Measurements from ENCODE around the genes CDH15, ZNF778, ANKRD11 and SPG7.

DNA sequence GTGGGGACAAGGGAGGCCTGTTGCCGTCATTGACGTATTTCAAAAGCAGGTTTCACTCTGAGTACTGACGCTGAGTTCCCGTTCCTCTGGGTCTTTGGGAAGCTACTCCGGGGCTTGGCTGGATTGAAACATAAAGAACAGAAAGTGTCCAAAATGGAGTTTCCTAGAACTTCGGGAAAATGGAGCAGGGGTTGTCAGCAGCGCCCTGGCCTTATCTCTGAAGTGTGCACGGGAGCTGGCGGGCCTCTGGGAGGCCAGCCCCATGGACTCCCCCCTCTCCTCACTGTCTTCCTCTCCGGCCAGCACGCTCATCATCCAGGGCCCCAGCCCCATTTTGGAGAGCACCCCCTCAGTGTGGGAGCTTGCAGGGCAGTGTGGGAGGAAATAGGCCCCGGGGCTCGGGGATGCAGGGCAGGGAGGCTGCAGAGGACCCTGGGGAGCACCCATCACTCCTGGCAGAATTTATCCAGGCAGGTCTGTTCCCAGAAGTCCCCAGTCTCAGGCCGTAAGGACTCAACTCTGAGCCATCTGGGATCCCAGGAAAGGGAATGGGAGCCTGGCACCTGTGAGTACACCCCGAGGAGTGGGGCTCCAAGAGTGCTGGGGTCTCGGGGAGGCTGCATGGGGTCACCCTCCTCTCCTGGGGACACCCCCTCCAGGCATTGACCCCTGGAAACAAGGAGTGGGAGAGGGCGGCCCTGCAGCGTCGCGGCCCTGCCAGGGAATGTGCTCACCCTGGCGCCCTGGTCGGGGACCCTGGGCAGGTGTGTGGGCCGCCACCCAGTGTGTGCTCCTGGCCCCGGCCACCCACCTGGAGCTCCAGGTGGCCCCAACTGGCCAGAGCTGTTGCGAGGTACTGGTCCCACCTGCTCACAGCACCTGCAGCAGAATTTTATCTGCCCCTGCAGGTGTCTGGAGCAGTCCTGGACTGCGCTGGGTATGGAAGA is 5.0 kb upstream of the PABPN1L start:
- PRO-cap, 4 experiments: no peak in any of the 4 experiments
- RAMPAGE, long total RNA, 4 experiments: no peak in any of the 4 experiments

DNA sequence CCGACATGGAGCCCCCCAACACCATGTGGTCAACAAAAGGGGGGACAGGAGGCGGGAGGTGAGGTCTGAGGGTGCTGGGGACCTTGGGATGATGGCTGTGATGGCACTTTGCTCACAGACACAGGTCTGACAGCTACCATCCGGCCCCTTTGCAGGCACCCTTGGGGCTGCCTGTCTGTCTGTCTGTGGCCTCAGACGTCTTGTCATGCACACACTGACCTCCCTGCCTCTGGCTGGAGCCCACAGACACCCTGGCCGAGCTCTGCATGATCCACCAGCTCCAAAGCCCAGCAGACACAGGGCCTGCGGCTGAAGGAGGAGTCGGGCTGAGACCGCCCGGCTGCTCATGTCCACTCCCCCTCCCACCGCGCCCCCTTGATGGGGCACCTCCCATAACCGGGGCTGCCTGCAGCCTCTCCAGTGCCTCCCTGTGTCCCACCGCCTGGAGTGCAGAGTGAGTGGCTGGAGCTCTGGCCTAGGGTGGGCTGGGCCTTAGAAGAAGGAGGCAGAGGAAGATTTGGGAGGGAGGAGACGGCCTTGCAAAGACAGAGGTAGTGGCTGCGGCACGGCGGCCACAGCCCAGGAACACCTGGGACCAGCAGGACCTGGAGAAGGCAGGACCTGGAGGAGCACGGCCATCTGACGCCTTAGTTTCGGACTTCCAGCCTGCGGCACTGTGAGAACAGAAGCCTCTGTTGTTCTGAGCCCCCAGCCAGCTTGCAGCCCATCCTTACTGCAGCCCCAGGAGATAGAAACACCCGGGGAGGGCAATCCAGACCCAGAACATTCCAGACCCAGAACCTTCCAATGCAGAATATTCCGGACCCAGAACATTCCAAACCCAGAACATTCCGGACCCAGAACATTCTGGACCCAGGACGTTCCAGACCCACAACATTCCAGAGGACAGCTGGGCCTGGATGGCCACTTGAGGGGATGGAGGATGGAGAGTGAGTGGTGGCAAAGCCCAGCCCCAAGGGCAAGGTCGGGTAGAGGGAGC is 3.9 kb downstream of the CBFA2T3 start:
- PRO-cap, 4 experiments: no peak in any of the 4 experiments
- RAMPAGE, long total RNA, 4 experiments: no peak in any of the 4 experiments

- PRO-cap, 4 experiments: peak in 1 of 4 experiments; most common minus-strand start chr16:89097028 (in 1)
- RAMPAGE, long total RNA, 4 experiments: no peak in any of the 4 experiments
These were observed 3.0 kb downstream of the ACSF3 start for GRCh38 chr16:89096609-89097092.

GRCh38 chr16:89102040-89102879 is 8.6 kb downstream of the ACSF3 start:
- PRO-cap, 4 experiments: no peak in any of the 4 experiments
- RAMPAGE, long total RNA, 4 experiments: no peak in any of the 4 experiments

- PRO-cap, 4 experiments: no peak in any of the 4 experiments
- RAMPAGE, long total RNA, 4 experiments: no peak in any of the 4 experiments
These were observed 9.5 kb downstream of the ACSF3 start for GRCh38 chr16:89103114-89103550.

DNA sequence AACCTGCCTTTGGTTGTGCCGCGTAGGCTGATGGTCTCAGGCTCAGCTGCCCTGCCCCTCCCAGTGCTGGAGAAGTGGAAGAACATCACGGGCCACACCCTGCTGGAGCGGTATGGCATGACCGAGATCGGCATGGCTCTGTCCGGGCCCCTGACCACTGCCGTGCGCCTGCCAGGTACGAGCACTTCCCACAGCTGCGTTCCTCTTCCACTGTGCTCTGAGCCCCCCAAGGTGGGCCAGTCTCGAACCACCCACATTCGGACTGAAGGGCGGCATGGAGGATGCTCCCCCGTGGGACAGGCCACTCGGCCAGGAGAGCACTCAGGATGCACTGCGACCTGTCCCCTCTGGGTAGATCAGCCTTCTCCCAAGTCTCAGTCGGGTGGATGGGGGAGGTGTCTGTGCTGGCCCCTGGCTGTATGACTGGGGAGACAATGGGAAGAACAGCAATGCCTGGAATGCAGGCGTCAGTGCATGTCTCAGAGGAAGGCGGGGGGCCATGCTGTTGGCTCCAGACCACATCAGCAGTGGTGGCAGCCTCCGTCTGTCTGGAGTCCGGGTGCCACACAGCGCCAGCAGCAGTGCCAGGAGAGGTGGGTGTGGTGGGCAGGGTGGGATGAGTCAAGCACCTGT is 20.8 kb downstream of the ACSF3 start:
- PRO-cap, 4 experiments: no peak in any of the 4 experiments
- RAMPAGE, long total RNA, 4 experiments: no peak in any of the 4 experiments

DNA sequence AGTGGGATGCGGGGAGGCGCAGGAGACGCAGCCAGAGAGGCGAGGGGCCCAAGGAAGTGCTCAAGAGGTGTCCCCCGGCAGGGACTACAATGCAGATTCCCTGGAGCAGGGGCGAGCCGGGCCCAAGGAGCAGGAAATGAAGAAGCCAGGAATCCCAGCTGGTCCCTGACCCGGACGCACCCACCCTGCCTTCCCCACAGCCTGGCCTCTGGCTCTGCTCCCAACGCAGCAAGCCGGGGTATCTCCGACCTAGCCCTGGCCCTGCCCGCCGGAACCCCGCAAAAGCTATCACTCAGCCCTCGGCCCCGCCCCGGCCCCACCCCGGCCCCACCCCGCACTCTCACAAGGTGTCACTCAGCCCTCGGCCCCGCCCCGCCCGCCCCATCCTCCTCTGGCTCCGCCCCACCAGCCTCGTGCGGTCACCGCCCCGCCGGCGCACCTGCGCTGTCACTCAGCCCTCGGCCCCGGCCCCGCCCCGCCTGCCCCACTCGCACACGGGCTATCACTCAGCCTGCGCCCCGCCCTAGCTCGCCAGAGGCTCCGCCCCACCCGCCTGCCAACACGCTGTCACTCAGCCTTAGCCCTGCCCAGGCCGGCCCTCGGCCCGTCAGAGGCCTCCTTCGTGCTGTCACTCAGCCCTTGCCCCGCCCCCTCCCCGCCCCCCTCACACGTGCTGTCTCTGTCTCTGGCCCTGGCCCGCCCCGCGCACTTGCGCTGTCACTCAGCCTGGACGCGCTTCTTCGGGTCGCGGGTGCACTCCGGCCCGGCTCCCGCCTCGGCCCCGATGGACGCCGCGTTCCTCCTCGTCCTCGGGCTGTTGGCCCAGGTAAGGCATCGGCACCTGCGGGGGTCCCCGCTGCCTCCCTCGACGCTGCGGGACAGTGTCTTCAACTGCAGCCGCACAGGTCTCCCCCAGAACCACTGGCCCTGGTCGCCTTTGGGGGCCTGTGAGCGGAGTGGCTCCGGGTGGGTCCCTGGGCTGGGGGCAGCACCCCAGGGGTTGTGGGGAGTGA is at the start of gene CDH15:
TSS of gene CDH15 (plus strand) at position 701 of the 1,013 bp plus-strand sequence.
- PRO-cap, 4 experiments: peak in 2 of 4 experiments; most common plus-strand start position 727 of the sequence (in 1); most common minus-strand start position 257 of the sequence (in 1)
- RAMPAGE, long total RNA, 4 experiments: start-site peak on the plus strand in 2 of 4 experiments, centred at positions 713 to 714 of the sequence, 5 to 13 reads per replicate

DNA sequence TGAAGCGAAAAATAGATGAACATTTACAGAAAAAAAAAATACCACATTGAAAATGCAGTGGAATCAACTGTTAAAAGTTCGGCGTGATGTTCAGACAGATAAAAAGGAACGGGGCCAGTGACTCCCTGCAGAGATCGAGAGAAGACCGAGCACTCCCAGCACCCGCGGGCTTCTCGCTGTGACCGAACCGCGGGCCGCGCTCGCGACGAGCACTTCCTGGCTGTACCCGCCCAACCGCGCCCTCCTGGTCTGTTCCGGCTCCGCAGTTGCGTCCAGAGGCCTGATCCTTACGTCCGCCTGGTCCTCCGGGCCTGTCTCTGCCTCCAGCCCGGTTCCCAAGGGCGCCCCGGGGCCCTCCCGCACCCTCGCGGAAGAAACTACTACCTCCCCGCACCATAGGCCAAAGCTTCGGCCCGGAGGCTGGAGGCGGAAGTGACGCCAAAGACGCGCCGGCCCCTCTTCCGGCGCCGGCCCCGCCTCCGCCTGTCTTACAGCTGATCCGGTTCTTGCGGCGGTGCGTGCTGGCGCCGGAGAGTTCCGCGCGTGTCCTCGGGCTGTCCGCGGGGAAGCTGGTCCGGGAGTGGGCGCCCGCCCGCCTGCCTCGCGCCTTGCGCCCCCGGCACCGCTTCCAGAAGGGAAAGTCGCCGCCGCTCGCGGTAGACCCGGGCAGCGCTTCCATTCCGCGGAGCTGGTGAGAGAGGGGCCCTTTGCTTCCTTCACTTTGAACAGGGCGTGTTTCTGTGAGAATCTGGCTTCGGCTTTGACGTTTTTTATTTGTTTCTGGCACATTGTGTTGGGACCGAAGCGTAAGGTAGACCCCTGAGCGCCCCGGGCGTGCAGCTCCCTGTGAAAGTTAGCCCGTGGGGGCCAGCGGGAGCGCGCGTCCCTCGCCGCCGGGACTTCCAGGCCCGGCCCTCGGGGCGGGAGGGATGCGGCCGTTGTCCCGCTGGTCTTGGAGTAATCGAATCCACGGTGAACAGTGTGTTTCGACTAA is at the start of gene ZNF778:
TSS of gene ZNF778 (plus strand) at position 484 of the 994 bp plus-strand sequence.
- PRO-cap, 4 experiments: peak in 4 of 4 experiments; most common plus-strand start position 493 of the sequence (in 3); most common minus-strand start position 434 of the sequence (in 3)
- RAMPAGE, long total RNA, 4 experiments: start-site peak on the plus strand in 2 of 4 experiments, centred at positions 508 to 510 of the sequence, 22 reads per replicate; start-site peak on the minus strand in 4 of 4 experiments, centred at positions 412 to 413 of the sequence, 19 to 31 reads per replicate

DNA sequence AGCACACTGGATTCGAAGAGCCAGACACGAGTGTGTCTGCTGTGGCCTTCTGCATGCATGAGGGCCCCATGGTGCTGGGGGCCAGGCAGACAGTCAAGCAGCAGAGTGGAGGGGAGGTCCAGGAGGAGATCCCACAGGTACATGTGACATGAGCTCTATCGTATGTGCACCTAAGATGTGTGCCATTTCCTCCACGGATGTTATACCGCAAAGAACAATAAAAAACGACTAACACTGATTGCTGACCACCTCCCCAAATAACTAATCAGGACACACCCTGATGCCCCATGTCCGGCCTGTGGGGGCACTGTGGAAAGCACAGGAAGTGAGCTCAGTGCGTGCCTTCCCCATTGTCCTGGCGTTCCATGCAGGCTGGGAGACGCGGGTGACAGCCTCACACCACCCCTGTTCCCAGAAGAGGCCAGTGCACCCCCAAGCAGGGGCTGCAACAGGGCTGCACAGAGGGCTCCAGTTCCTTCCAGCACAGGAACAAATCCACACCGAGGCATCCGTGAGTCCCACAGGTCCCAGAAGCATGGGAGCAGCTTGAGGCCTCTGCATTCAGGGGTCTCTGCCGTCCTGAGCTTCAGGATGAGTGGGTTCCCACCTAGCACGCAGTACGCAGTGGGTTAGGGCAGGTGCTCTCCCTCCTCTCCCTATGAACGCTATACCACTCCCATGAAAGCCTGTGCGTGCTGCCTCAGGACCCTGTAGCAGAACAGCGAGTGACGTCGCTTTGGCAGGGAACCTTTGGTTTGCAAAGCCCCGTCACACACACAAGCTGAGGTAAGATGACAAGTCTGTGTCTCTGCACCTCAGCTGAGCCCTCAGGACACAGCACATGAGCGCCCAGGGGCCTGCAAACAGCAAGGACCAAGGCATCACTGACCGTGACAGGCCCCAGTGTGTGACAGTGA is 117.6 kb downstream of the ZNF778 start:
- PRO-cap, 4 experiments: no peak in any of the 4 experiments
- RAMPAGE, long total RNA, 4 experiments: no peak in any of the 4 experiments

- PRO-cap, 4 experiments: no peak in any of the 4 experiments
- RAMPAGE, long total RNA, 4 experiments: no peak in any of the 4 experiments
These were observed 101.2 kb downstream of the ANKRD11 start for GRCh38 chr16:89389237-89389475.

DNA sequence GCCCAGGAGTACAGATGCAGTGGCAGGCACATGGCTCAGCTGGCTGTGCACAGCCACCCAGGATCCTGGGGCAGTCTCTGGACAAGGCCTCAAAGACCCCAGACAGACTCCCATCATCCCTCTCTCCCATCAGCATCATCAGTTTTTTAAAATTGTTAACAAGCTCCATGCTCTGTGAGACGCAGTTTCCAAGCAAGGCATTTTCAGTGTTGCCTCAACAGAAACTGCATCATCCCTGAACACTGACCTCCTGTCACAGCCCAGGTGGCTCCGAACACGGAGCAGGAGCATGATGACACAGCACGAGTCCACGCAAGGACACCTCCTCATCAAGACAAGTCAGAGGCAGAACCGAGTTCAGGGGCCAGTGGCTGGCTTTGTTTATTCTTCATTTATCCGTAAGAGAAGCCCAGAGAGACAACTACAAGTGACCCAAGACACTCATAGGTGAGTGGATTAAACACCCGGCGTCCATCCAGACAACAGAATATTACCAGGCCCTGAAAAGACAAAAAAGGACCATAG is 91.4 kb downstream of the ANKRD11 start:
- PRO-cap, 4 experiments: no peak in any of the 4 experiments
- RAMPAGE, long total RNA, 4 experiments: no peak in any of the 4 experiments

- PRO-cap, 4 experiments: no peak in any of the 4 experiments
- RAMPAGE, long total RNA, 4 experiments: start-site peak on the minus strand in 1 of 4 experiments, at chr16:89439064-89439328 at its widest, 12 reads per replicate
These were observed 51.5 kb downstream of the ANKRD11 start for GRCh38 chr16:89438939-89439276.

- PRO-cap, 4 experiments: no peak in any of the 4 experiments
- RAMPAGE, long total RNA, 4 experiments: no peak in any of the 4 experiments
These were observed 36.6 kb downstream of the ANKRD11 start for GRCh38 chr16:89453606-89454362.

DNA sequence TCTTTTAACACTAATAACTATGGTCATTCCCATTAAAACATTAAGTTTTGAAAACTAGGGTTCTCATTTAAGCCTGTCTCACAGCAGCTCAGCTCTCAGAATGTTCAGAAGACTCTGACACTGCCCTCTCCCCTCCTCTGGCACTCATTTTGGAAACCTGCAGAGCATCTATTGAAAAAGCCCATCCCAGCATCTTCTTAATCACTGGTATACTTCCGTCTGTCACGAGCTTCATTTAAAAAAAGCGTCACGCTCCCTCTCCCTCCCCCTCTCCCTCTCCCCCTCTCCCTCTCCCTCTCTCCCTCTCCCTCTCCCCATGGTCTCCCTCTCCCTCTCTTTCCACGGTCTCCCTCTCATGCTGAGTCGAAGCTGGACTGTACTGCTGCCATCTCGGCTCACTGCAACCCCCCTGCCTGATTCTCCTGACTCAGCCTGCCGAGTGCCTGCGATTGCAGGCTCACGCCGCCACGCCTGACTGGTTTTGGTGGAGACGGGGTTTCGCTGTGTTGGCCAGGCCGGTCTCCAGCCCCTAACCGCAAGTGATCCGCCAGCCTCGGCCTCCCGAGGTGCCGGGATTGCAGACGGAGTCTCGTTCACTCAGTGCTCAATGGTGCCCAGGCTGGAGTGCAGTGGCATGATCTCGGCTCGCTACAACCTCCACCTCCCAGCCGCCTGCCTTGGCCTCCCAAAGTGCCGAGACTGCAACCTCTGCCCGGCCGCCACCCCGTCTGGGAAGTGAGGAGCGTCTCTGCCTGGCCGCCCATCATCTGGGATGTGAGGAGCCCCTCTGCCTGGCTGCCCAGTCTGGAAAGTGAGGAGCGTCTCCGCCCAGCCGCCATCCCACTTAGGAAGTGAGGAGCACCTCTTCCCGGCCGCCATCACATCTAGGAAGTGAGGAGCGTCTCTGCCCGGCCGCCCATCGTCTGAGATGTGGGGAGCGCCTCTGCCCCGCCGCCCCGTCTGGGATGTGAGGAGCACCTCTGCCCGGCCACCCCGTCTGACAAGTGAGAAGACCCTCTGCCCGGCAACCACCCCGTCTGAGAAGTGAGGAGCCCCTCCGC is 28.3 kb downstream of the ANKRD11 start:
- PRO-cap, 4 experiments: no peak in any of the 4 experiments
- RAMPAGE, long total RNA, 4 experiments: no peak in any of the 4 experiments

DNA sequence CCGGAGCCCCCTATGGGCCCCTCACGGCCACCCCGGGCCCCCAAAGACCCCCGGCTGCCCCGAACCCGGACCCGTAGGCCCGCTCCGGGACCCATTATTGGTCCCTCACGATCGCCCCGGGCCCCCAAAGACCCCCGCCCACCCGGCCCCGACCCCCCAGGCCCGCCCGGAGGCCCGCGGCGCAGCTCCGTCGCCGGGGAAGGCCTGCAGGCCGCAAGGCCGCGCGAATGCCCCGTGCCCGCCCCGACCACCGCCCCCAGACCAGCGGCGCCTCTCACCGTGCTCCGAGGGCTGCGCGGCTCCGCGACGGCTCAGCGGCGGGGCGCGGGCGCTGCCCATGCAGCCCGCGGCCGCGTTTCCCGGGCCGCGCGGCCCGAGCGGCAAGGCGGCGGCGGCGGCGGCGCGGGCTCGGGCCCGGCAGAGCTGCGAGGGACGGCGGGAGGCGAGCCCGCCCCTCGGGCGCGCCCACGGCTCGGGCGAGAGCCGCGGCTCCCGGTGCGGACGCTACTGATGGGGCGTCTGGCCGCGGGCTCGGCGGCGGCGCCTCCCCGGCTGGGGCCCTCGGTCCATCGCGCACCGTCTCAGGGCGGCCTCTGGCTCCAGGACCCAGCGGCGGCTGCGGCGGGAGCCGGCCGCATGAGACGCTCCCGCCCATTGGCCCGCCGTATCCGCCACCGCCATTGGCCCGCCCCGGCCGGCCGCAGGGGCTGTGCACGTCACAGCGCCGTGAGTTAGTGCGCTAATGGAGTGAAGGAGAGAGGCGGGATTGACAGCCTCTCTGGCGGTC is at the start of gene ANKRD11:
TSS of gene ANKRD11 (minus strand) at position 595 of the 787 bp plus-strand sequence.
- PRO-cap, 4 experiments: peak in 4 of 4 experiments; most common minus-strand start position 595 of the sequence (in 4)
- RAMPAGE, long total RNA, 4 experiments: no peak in any of the 4 experiments

GRCh38 chr16:89507610-89508607 is at the start of gene SPG7:
SPG7 (plus strand) TSS chr16:89508403.
- PRO-cap, 4 experiments: peak in 4 of 4 experiments; most common plus-strand start chr16:89508418 (in 4); most common minus-strand start chr16:89507922 (in 3)
- RAMPAGE, long total RNA, 4 experiments: start-site peak on the plus strand in 3 of 4 experiments, at chr16:89508388-89508418 at its widest, 210 to 467 reads per replicate

GRCh38 chr16:89564289-89565040 is 4.0 kb downstream of the RPL13 start:
- PRO-cap, 4 experiments: peak in 2 of 4 experiments; most common plus-strand start chr16:89564759 (in 1)
- RAMPAGE, long total RNA, 4 experiments: no peak in any of the 4 experiments

GRCh38 chr16:89565583-89566370 is 5.3 kb downstream of the RPL13 start:
- PRO-cap, 4 experiments: peak in 1 of 4 experiments; most common plus-strand start chr16:89566038 (in 1)
- RAMPAGE, long total RNA, 4 experiments: no peak in any of the 4 experiments

GRCh38 chr16:89608311-89609029 is 5.0 kb upstream of the DPEP1 start:
- PRO-cap, 4 experiments: no peak in any of the 4 experiments
- RAMPAGE, long total RNA, 4 experiments: no peak in any of the 4 experiments

- PRO-cap, 4 experiments: peak in 1 of 4 experiments; most common plus-strand start chr16:89718663 (in 1); most common minus-strand start chr16:89718394 (in 1)
- RAMPAGE, long total RNA, 4 experiments: no peak in any of the 4 experiments
These were observed 2.7 kb downstream of the VPS9D1 start for GRCh38 chr16:89717667-89718748.

Measured in spleen (tissue), 7 donors.